A375 (cell line): ENCODE results near the genes GLRX5 and C14orf132.

DNA sequence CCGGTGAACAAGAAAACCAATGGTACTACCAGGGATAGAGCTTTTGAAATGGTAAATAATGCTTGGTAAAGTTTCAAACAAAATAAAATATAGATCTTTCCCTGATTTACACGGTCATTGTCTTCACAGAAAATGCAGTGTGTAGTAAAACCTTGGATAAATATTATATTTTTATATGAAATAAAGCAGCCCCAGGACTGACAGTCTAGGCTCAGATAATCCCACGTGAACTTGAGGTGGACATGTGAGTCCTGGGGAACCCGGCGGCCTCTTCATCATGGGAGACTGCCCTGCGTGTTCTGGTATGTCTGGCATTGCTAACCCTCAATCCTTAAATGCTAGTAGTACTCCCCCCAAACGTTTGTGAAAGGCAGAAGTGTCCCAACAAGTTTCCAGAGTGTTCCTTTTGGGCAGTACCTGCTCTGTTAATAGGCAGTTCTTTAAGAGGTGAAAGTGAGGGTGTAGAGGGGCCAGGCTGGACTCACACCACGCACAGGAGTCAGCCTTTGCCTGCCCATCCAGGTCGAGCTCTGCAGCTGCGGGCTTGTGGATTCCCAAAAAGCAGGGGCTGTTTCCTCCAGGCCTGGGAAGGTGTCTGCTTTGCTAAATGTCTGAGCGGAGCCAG, 1.1 kb upstream of the SERPINA10 start:
- RAMPAGE, long total RNA, result no peak

- RAMPAGE, long total RNA, result no peak
Measured at GRCh38 chr14:94376475-94377007, 11.9 kb downstream of the SERPINA1 start.

- RAMPAGE, long total RNA, result no peak
Measured at GRCh38 chr14:94382432-94383485, 5.6 kb downstream of the SERPINA1 start.

DNA sequence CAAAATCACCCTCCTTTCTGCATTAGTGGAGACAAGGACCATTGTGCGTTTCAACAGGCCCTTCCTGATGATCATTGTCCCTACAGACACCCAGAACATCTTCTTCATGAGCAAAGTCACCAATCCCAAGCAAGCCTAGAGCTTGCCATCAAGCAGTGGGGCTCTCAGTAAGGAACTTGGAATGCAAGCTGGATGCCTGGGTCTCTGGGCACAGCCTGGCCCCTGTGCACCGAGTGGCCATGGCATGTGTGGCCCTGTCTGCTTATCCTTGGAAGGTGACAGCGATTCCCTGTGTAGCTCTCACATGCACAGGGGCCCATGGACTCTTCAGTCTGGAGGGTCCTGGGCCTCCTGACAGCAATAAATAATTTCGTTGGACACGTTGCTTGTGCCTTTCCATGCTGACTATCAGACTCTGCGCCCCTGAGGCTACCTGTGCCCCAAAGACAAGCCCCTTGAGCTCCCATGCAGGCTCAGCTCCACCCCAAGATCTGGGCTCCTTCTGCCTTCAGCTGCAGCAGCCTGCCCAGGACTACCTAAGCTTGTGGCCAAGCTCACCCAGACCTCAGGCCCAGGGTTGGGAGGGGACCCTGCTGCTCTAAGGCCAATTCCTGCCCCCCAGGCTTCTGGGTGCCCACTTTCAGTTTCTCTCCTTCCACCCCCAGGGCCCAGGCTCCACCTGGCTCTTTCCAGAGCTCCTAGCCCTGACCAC, 11.6 kb downstream of the SERPINA3 start:
- RAMPAGE, long total RNA, result no peak

- RAMPAGE, long total RNA, result no peak
Measured at GRCh38 chr14:94689467-94689921, 77.3 kb downstream of the SERPINA3 start.

GRCh38 chr14:95123996-95124599, 33.2 kb downstream of the DICER1 start:
- RAMPAGE, long total RNA, result no peak

DNA sequence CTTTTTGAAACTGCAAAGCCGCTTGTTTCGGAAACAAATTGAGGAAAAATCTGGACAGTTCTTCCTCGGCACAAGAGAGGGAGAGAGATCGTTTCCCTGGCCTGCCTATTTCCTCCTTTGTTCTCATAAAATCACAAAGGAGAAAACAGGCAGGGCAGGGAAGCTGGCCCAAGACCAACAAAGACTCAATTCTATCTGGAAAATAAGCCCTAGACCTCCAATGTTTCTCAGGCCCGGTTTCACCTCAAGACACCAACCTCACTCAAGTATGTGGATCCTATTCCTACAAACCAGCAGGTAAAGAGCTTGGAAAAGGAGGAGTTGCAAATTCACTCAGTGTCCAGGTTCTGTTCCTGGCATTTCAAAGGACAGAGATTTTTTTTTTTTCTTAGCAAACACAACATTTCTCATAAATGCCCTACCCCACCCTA, 19.5 kb downstream of the DICER1 start:
- RAMPAGE, long total RNA, result no peak

DNA sequence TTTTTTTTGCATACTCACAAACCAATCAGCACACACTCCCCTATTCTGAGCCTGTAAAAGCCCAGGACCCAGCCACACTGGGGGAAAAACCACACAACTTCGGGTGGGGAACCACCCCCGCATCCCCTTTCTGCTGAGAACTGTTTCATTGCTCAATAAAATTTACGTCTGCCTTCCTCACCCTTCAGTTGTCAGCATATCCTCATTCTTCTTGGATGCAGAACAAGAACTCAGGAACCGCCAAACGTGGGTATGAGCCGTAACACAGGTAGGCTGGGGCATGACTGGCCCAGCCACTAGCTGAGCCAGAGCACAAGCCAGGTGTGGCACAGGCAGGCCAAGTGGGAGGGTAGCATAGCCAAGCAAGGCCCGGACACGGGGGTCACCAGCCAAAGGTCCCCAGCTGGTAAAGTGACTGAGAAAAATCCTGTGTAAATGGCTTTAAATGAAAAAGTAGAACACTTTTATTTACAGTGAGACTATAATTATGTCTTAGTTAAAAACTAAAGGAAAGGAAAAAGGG, 10.9 kb downstream of the DICER1 start:
- RAMPAGE, long total RNA, result no peak

DNA sequence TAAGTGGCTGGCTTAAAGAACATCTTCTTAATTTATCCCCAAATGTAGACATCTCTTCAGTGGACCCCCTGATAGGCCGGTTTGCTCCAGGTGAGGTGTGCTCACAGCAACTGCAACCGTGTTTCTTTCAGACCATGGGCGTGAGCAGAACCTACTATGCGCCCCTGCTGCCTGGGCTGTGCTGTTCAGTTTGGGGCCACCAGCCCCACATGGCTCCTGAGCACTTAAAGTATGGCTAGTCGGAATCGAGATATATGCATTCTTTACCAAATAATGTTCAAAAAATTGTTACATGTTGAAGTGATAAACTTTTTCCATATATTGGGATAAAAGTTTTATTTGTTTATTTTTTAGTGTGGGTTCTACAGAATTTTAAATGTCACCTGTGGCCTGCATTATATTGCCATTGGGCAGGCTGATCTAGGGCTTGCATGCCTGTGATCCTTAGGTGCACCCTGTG, 846 bp upstream of the DICER1 start:
- RAMPAGE, long total RNA, result no peak

DNA sequence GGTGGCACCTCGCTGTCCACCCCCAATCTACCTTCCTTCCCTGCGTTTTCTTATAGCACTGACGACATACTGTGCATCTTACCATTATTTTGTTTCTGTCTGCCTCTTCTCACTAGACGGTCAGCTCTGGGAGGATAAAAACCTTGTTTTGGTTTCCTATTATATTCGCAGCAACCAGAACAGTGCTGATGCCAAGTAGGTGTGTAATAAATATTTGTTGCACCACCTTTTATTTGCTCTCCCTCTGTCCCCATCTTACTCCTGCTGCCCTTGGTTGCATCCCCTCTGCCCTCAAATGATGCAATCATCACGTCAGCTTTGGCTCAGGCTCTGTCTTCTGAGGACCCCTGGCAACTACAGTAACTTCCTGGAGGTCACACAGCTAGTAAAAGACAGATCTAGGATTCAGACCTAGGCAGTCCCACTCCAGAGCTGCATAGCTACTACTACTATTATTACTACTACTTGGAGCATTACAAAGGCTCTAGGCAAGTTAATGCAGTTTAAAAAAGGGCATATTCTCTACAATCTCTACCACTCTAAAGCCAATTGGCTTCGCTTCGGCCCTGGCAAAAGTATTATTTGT, 24.0 kb upstream of the DICER1 start:
- RAMPAGE, long total RNA, result no peak

DNA sequence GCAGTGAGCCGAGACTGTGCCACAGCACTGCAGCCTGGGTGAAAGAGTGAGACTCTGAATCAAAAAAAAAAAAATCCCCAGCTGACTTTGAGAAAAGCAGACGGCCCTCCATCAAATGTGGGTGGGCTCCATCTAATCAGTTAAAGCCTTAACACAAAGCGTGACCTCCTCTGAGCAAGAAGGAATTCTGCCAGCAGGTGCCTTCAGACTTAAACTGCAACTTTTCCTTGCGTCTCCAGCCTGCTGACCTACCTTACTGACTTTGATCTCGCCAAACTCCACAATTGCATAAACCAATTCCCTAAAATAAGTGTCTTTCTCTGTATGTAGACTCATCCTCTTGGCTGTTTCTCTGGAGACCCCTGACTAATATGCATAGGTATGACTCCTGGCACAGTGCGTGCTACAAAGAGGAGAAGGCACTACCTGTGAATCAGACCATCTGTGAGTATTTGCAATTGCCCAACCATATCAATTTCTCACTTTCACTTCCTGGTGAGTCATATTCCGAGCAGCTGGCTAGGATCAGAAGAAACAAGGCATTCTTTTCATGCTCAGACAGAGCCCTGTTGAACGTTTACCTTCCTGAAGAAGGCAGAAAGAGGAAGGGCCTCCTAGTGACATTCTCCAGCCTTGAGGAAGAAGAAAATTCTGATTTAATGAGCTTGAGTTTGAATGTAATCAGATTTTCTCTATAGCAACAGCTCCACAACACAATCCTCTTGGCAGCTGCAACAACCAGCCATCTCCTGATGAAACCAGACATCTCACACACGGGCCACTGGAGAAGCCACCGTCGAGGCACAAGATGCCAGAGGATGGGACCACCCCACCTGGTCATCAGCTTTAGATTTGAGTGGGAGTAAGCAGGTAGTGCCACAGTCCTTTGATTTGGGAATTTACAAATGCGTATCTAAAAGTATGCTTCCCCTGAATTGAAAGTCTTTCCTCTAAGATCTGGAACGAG, 54.2 kb downstream of the CLMN start:
- RAMPAGE, long total RNA, result no peak

GRCh38 chr14:95272989-95274118, 46.4 kb downstream of the CLMN start:
- RAMPAGE, long total RNA, result no peak

- RAMPAGE, long total RNA, result no peak
Measured at GRCh38 chr14:95286602-95287764, 32.7 kb downstream of the CLMN start.

- RAMPAGE, long total RNA, result no peak
Measured at GRCh38 chr14:95290786-95291843, 28.6 kb downstream of the CLMN start.

GRCh38 chr14:95525647-95526277, 9.1 kb upstream of the GLRX5 start:
- RAMPAGE, long total RNA, result no peak

DNA sequence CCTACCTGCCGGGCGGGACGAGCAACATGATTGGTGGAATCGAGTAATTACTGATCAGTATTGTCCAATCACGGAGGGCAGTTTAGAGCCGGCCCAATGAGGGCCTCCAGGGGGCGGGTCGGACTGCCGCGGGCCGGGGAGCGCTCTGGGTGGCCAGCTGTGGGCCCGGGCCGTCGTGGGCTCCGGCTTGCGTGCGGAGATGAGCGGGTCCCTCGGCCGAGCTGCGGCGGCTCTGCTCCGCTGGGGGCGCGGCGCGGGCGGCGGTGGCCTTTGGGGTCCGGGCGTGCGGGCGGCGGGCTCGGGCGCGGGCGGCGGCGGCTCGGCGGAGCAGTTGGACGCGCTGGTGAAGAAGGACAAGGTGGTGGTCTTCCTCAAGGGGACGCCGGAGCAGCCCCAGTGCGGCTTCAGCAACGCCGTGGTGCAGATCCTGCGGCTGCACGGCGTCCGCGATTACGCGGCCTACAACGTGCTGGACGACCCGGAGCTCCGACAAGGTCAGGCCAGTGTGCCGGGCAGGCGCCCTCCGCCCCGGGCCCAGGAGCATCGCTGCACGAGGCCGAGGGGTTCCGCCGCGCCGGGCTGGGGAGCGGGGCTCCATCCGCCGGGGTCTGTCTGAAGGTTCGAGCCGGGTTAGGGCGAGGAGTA, at the start of gene GLRX5:
Gene GLRX5 (plus strand): TSS at position 160 of the 645 bp plus-strand sequence.
- RAMPAGE, long total RNA, result no peak

- RAMPAGE, long total RNA, result no peak
Measured at GRCh38 chr14:95537227-95537972, 2.5 kb downstream of the GLRX5 start.

- RAMPAGE, long total RNA, result no peak
Measured at GRCh38 chr14:95695894-95696526, 9.8 kb downstream of the TCL1B start.

- RAMPAGE, long total RNA, result no peak
Measured at GRCh38 chr14:95725792-95726480, 12.0 kb upstream of the TCL1A start.

DNA sequence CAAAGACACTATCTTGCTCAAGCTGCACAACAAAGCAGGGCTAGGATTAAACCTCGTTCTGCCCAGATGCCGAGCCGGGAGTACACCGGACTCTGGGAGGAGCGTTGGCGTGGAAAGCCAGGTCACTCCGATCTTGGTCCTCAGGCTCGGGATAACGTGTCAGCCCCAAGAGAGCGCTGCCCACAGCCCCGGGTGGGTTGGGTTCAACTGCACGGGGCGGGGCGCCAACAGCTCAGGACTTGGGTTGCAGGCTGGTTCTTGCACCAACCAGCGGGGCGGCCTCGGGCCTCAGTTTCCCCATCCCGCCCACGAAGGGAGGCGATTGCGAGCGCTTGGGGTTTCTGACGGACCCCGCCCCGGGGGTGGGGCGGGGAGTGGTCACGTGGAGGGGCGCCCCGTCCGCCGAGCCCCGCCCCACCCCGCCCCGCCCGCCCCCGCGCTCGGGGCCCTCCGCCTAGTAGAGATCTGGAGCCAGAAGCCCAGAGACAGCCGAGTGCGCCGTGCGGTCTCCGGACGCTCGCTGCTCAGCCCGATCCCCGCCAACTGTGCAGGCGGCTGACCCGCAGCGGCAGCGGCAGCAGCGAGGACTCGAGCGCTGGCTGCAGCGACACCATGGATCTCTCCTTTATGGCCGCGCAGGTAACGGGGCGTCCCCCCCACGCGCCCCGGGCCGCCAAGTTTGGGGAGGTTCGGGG, at the start of gene C14orf132:
Gene C14orf132 (plus strand): TSS at position 474 of the 695 bp plus-strand sequence.
- RAMPAGE, long total RNA, result no peak